Measurements from ENCODE around the genes TMEM218, FEZ1, PATE3 and RPUSD4.

DNA sequence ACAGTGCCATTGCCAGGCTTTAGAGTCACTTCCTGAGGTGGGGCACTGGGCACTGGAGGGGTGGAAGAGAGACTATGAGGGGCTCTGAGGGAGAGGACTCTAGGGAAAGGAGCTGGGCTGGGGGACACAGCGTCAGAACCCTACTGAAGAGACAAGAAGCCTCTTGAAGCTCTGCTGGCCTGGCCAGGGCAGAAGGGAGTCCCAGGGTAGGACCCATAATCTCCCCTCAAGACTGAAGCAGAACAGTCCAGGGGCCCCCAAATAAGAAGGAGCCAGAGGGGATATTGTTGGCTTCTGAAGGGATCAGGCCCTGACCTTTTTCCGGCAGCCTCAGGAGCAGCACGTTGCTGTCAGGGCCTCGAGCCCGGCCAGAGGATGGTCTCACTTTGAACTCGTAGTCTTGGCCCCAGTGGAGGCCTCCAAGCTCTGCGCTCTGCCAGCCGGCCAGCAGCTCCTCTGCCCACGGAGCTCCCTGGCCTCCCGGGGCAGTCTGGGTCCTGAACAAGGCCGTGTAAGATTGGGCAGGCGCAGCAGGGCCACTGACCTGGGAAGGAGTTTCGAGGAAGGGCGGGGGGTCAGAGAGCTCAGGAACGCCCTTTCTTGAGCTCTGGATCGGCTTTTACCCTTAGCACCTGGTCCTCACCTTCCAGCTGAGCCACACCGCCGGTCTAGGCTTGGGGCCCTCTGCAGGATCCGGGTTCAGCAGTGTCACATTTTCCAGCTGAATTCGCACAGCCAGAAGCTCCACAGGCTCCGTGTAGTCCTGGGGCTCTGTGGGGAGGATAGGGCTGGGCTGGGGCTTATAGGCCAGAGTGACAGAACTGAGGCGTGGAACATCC is 2.3 kb downstream of the ROBO4 start:
- PRO-cap = no peak
CAGE:
- cytosol, long polyA minus RNA = no peak
- cytosol, long polyA plus RNA = no peak
- long polyA plus RNA = no peak
- nucleus, long polyA minus RNA = no peak
- nucleus, long polyA plus RNA = no peak

GRCh38 chr11:124898199-124899275 is 872 bp upstream of the ROBO4 start:
- PRO-cap = bidirectional peak, plus-strand start at chr11:124898324, minus-strand start at chr11:124898281; bidirectional peak, plus-strand start at chr11:124898636, minus-strand start at chr11:124898579; bidirectional peak, plus-strand start at chr11:124899139, minus-strand start at chr11:124898848
CAGE:
- cytosol, long polyA minus RNA = no peak
- cytosol, long polyA plus RNA = no peak
- long polyA plus RNA = no peak
- nucleus, long polyA minus RNA = start-site peak on the plus strand at chr11:124899119-124899136, 5 reads
- nucleus, long polyA plus RNA = no peak

GRCh38 chr11:125111000-125112337 is at the start of gene TMEM218:
Gene TMEM218, minus strand, starts transcription at chr11:125111626.
- PRO-cap = unidirectional peak, minus-strand start at chr11:125111621; bidirectional peak, plus-strand start at chr11:125112006, minus-strand start at chr11:125111714
CAGE:
- cytosol, long polyA minus RNA = start-site peak on the minus strand at chr11:125111582-125111589, 26 reads
- cytosol, long polyA plus RNA = start-site peak on the minus strand at chr11:125111581-125111632, 623 and 368 reads in 2 replicates; start-site peak on the minus strand at chr11:125111713-125111762, 38 and 70 reads in 2 replicates
- long polyA plus RNA = start-site peak on the minus strand at chr11:125111580-125111632, 601 and 404 reads in 2 replicates; start-site peak on the minus strand at chr11:125111712-125111749, 84 and 116 reads in 2 replicates
- nucleus, long polyA minus RNA = start-site peak on the minus strand at chr11:125111606-125111622, 87 reads
- nucleus, long polyA plus RNA = no peak

GRCh38 chr11:125163236-125164372 is 947 bp upstream of the PKNOX2 start:
- PRO-cap = no peak
CAGE:
- cytosol, long polyA minus RNA = no peak
- cytosol, long polyA plus RNA = no peak
- long polyA plus RNA = no peak
- nucleus, long polyA minus RNA = no peak
- nucleus, long polyA plus RNA = no peak

DNA sequence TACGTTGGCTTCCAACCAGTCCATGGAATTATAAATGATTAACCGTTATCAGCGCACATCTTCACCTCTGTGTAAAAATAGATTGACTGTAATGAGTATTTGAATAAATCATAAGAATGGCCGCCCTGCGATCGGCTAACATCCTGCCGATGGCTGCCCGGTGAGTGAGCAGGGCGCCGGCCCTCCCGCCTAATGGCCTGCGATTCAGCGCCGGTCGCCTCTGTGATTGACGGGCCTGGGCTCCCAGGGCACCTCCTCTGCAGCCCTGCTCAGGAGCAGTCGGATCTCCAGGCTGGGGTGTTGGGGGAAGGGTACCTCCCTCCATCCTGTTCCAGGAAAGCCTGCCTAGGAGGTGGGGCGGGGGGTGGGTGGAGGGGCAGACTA is 71.5 kb downstream of the PKNOX2 start:
- PRO-cap = no peak
CAGE:
- cytosol, long polyA minus RNA = no peak
- cytosol, long polyA plus RNA = no peak
- long polyA plus RNA = no peak
- nucleus, long polyA minus RNA = no peak
- nucleus, long polyA plus RNA = no peak

DNA sequence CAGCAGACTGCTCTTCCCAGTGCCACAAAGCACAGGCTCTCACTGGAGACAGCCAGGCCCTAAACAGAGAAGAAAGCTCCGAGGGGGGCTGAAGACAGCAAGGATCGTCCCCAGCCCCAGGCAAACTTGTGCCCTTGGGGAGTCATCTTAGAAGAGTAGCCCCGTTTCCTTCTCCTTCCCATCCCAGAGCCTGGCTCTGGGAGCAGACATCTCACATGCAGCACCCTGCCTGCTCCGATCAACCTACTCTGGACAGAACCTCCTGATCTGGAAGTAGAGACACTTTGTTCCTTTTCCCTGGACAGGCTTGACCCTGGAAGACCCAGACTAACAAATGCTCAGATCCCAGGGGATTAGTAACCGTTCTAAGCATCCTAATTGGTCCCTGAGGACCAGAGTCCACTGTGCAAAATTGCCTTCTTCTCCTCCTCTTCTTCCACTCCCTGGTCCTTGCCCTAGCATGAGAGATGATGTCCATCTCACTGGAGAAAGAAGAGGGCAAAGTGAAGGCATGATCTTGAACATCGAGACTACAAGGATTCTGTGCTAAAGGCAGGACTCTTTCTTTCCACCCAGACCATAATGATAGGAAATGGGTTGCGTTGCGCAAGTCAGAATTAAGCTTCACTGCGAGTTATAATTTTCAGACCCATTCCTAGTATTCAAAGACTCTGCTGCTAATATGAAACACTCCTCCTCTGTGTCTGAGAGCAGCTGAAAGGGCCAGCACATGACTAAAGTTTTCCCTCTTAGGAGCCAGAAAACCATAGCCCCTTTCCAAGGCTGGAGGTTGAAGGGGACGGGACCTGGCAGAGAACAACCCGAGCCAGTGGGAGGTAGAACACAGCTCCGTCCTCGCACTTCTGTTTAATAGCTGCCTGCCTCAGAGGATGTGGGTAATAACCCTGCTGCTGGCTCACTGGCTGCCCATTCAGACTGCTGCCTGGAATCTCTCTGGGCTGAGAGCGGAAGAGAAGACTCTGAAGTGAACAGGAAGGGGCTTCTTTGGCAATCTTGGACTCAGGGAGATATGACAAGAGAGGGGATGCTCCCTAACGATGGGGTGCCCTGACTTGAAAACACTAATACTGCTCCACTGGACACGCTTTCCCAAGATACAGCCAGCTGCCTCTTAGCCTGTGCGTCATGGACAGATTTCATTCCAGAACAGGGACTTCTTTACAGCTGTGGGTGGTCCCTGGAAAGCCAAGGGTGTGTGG is 157.3 kb downstream of the FEZ1 start:
- PRO-cap = no peak
CAGE:
- cytosol, long polyA minus RNA = no peak
- cytosol, long polyA plus RNA = no peak
- long polyA plus RNA = no peak
- nucleus, long polyA minus RNA = no peak
- nucleus, long polyA plus RNA = no peak

- PRO-cap = no peak
CAGE:
- cytosol, long polyA minus RNA = no peak
- cytosol, long polyA plus RNA = no peak
- long polyA plus RNA = no peak
- nucleus, long polyA minus RNA = no peak
- nucleus, long polyA plus RNA = no peak
Observed at GRCh38 chr11:125375860-125376810, 119.9 kb downstream of the FEZ1 start.

DNA sequence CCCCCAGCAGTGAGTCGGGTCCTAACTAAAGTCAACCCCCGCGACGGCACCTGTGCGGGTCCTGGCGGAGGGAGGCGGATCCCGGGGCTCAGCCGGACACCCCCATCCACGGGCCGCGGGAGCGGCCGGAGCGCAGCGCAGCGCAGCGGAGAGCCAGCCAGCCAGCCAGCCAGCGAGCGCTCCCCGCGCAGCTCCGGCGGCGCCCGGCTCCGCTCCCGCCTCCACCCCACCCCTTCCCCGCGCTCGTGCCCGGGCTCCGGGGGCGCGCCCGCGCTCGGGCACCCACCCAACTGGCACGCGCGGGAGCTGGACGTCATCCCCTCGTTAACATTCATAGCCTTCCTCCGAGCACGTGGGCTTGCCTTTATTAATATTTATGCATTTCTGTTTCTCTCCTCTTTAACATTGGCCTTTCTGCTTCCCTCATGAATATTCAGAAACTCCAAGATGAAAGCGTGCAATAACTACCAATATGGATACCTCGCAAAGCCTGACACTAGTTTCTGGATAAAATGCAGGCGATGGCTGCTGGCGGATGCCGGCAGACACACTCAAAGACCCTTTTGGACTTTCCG is at the start of gene FEZ1:
TSS of gene FEZ1 (minus strand) at position 195 of the 575 bp plus-strand sequence.
- PRO-cap = unidirectional peak, minus-strand start at position 195 of the sequence
CAGE:
- cytosol, long polyA minus RNA = start-site peak on the minus strand centred at position 159 of the sequence, 118 bp wide, 45 reads
- cytosol, long polyA plus RNA = start-site peak on the minus strand centred at position 156 of the sequence, 111 bp wide, 528 and 325 reads in 2 replicates
- long polyA plus RNA = start-site peak on the minus strand centred at position 147 of the sequence, 129 bp wide, 630 and 419 reads in 2 replicates
- nucleus, long polyA minus RNA = no peak
- nucleus, long polyA plus RNA = start-site peak on the minus strand centred at position 178 of the sequence, 47 bp wide, 72 and 81 reads in 2 replicates

DNA sequence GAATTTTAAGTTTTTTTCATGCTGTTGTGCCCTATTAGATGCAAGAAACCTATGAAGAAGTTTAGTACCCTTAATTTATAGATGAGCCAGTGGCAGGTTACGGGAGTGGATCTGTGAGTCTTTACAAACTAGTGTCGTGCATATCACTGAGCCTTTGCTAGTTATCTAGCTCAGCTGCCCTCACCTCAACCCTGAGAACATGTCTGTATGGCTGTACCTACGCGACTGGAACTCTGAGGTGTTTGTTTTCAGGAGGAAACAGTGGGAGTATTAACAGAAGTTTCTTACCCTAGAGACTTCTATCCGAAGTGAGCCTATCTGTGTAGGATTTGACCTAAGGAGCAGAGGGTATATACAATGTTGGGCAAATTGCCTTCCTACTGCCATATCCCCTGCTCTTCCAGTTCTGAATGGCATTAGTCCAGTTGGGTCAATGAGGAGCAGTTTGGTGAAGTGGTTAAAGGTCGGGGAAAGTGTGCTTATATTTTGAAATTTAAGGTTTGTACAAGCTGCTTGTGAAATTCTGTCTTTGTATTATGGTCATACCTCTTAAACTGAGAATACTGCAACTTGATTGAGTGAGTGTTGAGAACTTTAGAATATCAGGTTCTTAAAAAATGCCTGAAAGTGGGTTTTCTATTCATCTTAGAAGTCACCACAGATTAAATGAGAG is 1.6 kb downstream of the EI24 start:
- PRO-cap = no peak
CAGE:
- cytosol, long polyA minus RNA = no peak
- cytosol, long polyA plus RNA = no peak
- long polyA plus RNA = no peak
- nucleus, long polyA minus RNA = no peak
- nucleus, long polyA plus RNA = no peak

DNA sequence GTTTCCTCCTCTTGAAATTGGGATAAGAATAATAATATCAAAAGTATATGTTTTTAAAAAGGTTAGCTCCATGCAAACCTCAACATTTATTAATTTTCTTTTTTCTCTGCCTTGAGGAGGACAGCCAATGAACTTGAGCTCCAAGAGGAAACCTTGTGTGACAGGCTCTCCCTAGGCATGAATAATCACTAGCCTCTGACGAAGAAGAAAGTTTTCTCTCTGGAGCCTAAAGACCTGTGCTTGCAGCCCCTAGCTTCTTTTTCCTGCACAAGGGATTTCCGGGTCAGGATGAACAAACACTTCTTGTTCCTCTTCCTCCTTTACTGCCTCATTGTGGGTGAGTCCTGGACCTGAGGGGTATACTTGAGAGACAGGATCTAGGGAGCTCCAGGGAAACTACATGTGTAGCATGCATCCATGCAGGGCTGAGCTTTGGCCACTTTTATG is at the start of gene PATE3:
TSS of gene PATE3 (plus strand) at position 264 of the 447 bp plus-strand sequence.
- PRO-cap = no peak
CAGE:
- cytosol, long polyA minus RNA = no peak
- cytosol, long polyA plus RNA = no peak
- long polyA plus RNA = no peak
- nucleus, long polyA minus RNA = no peak
- nucleus, long polyA plus RNA = no peak

GRCh38 chr11:125951641-125952454 is 6.0 kb downstream of the VSIG10L2 start:
- PRO-cap = no peak
CAGE:
- cytosol, long polyA minus RNA = no peak
- cytosol, long polyA plus RNA = no peak
- long polyA plus RNA = no peak
- nucleus, long polyA minus RNA = no peak
- nucleus, long polyA plus RNA = no peak

DNA sequence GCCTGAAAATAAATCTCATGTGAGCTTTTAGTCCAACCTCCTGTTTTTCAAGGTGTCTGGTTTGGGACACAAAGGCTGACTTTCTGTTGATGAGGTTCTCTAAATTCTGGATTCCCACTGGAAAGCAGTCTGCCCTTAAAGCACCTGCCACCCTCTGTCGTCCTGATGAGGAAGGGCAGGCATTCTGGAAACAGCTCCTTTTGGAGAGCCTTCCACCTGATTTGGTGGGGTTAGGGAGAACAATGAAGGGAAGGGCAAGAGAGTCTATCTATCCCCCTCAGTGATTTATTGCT is 1.1 kb downstream of the CDON start:
- PRO-cap = no peak
CAGE:
- cytosol, long polyA minus RNA = no peak
- cytosol, long polyA plus RNA = no peak
- long polyA plus RNA = no peak
- nucleus, long polyA minus RNA = no peak
- nucleus, long polyA plus RNA = no peak

DNA sequence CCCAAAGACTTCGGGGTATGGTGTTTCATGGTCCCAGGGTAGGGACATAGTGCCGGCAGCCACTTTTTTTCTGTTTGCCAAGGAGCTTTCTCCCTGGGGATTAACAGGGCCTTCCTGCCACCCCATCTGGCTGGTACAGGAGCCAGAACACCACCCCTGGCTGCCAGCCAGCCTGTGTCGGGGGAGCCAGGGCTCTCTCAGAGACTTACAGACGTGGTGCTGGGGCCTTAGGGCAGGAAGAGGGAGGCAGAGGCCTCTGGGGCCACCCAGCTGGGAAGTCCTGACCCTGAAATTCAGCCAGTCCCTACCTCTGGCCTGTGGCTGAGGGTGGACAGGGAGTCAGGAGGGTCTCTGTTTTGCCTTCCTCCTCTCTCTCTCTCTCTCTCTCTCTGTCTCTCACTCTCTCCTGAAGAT is 52.5 kb upstream of the CDON start:
- PRO-cap = no peak
CAGE:
- cytosol, long polyA minus RNA = no peak
- cytosol, long polyA plus RNA = no peak
- long polyA plus RNA = no peak
- nucleus, long polyA minus RNA = no peak
- nucleus, long polyA plus RNA = no peak

DNA sequence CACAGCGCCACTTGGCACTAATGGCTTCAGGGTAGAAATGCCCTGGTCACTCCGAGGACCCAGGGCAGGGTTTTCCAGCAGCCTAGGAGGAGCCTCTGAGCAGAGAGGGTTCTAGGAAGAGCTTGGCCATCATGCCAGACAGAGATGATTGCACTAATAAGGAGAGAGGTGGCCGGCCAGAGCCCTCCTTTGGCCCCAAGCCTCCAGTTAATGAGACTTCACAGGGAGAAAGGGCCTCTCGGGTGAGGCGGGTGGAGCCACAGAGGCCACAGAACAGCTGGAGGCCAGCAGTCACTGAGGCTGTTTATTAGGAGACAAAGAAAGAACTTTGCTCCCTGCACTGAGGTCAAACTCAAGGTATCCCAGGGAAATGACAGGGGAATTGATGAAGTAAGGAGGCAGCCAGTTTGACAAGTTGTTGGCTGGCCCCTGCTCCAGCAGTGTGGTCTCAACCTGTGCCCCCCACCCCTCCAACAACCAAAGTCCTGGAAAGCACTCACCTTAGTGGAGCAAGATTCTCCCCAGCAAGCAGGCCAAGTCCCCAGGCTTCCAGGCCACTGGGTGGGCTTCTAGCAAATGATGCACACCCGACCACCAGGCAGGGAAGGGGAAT is 53.4 kb downstream of the RPUSD4 start:
- PRO-cap = no peak
CAGE:
- cytosol, long polyA minus RNA = no peak
- cytosol, long polyA plus RNA = no peak
- long polyA plus RNA = no peak
- nucleus, long polyA minus RNA = no peak
- nucleus, long polyA plus RNA = no peak

GRCh38 chr11:126192117-126192738 is 19.2 kb downstream of the RPUSD4 start:
- PRO-cap = no peak
CAGE:
- cytosol, long polyA minus RNA = no peak
- cytosol, long polyA plus RNA = no peak
- long polyA plus RNA = no peak
- nucleus, long polyA minus RNA = no peak
- nucleus, long polyA plus RNA = no peak

DNA sequence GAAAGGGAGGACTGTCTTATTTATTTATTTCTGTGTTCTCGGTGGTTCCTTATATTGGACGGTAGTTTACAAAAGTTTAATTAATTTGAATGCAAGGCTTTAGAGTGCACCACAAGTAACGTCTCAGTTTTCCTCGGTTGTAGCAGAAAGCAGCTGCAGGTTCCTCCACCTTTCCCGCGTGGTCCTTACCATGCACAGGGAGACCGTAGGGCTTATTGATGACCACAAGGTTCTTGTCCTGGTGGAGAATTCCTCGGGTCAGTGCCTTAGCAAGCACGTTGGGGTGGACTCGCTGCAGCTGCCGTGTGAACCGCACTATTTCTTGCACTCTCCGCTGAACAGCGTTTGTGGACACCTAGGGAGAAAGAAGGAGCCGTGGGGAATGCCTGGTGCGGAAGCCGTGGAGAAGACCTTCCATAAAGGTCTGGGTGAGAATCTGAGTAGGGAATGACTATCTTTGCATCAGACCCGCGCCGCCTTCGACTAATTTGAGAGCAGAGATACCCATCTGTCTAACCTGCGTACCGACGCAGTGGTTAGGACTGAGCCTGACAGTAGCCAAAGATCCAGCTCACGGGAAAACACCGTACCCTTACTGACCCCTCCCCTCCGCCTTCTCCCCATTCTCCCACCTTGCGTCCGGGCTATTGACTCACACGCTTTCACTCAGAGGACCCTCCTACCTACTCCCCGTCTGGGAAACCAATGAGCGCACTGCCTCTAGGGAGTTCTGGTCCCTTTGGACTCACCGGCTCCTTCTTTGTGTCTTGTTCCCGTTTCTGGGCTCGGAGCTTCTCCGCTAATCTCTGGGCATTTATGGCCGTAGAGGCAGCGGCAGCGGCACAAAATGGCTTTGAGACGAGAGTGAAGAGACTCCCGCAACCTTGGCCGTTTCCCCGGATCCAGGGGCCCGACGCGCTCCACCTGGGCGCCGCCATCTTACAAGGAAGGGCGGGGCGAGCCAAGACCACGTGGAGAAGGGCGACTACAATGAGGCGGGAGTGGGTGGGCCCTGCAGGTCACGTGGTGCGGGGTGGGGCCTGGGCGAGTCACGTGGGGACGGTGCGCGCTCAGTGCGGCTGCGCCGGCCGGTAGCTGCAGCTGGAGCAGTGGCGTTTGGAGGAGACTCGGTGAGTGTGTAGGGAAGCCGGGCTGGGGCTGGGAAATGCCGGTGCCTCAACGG is at the start of gene RPUSD4:
TSS of gene RPUSD4 (minus strand) at position 950 of the 1,183 bp plus-strand sequence.
- PRO-cap = bidirectional peak, plus-strand start at position 705 of the sequence, minus-strand start at position 707 of the sequence; bidirectional peak, plus-strand start at position 1,109 of the sequence, minus-strand start at position 943 of the sequence
CAGE:
- cytosol, long polyA minus RNA = start-site peak on the plus strand centred at position 1,078 of the sequence, 53 bp wide, 91 reads
- cytosol, long polyA plus RNA = start-site peak on the minus strand centred at position 936 of the sequence, 60 bp wide, 51 and 44 reads in 2 replicates; start-site peak on the plus strand centred at position 1,088 of the sequence, 46 bp wide, 764 and 556 reads in 2 replicates
- long polyA plus RNA = start-site peak on the plus strand centred at position 1,091 of the sequence, 20 bp wide, 128 and 143 reads in 2 replicates
- nucleus, long polyA minus RNA = start-site peak on the minus strand centred at position 644 of the sequence, 187 bp wide, 17 reads; start-site peak on the minus strand centred at position 951 of the sequence, 11 bp wide, 102 reads; start-site peak on the plus strand centred at position 1,086 of the sequence, 29 bp wide, 364 reads
- nucleus, long polyA plus RNA = start-site peak on the minus strand centred at position 946 of the sequence, 10 bp wide, 95 and 95 reads in 2 replicates; start-site peak on the plus strand centred at position 1,096 of the sequence, 30 bp wide, 207 and 246 reads in 2 replicates

GRCh38 chr11:126260055-126260704 is 8.5 kb downstream of the SRPRA start:
- PRO-cap = no peak
CAGE:
- cytosol, long polyA minus RNA = no peak
- cytosol, long polyA plus RNA = no peak
- long polyA plus RNA = no peak
- nucleus, long polyA minus RNA = no peak
- nucleus, long polyA plus RNA = no peak

DNA sequence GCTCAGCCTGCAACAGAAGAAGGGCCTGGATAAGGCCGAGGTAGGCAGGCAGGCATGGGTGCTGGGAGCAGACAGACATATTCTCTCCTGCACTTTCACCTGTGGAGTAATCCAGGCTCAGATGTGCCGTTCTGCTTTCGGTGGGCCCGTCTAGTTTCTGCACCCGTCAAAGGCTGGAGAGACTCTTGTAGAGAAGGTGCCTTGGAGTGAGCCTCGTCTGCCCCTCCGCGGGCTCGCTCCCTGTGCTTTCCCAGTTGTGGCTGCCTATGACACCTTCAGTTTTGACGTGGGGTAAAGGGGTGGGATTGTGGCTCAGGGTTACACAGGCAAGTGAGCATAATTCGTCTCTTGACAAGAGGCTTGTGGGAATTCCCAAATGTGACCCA is 16.3 kb upstream of the ST3GAL4 start:
- PRO-cap = no peak
CAGE:
- cytosol, long polyA minus RNA = no peak
- cytosol, long polyA plus RNA = no peak
- long polyA plus RNA = no peak
- nucleus, long polyA minus RNA = no peak
- nucleus, long polyA plus RNA = no peak

- PRO-cap = unidirectional peak, minus-strand start at chr11:126340135
CAGE:
- cytosol, long polyA minus RNA = no peak
- cytosol, long polyA plus RNA = no peak
- long polyA plus RNA = no peak
- nucleus, long polyA minus RNA = no peak
- nucleus, long polyA plus RNA = no peak
Observed at GRCh38 chr11:126339751-126340417, 15.6 kb upstream of the ST3GAL4 start.

GRCh38 chr11:126373789-126373988 is 18.2 kb downstream of the ST3GAL4 start:
- PRO-cap = no peak
CAGE:
- cytosol, long polyA minus RNA = no peak
- cytosol, long polyA plus RNA = no peak
- long polyA plus RNA = no peak
- nucleus, long polyA minus RNA = no peak
- nucleus, long polyA plus RNA = no peak